Measurements from ENCODE around the gene GP1BB.

GRCh38 chr22:19292980-19293187 is 1.4 kb upstream of the CLTCL1 start:
- PRO-cap = no peak

GRCh38 chr22:19361400-19362602 is 69.7 kb downstream of the HIRA start:
- PRO-cap = unidirectional peak, minus-strand start at chr22:19361793; unidirectional peak, minus-strand start at chr22:19361873

DNA sequence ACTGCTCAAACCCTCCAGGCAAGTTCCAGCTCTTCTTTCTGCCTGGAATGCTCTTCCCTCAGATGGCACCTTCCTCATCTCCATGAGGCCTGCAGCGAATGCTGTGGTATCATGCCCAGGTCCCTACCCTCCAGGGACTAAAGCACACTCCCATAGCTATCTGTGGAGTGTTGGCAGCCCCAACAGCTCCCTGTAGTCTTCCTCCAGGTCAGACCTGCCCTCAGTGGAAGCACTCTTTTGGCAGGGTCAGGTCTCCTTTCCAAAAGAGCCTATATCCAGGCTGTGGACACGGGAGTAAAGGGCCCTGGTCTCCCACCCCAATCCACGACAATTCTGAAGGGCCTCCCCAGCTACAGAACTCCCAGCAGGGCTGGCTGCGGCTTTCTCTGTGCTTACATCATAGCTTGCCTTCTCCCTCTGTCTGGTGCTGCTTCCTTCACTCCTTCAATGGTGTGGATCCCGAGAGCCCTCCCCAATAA is 8.9 kb downstream of the HIRA start:
- PRO-cap = no peak

DNA sequence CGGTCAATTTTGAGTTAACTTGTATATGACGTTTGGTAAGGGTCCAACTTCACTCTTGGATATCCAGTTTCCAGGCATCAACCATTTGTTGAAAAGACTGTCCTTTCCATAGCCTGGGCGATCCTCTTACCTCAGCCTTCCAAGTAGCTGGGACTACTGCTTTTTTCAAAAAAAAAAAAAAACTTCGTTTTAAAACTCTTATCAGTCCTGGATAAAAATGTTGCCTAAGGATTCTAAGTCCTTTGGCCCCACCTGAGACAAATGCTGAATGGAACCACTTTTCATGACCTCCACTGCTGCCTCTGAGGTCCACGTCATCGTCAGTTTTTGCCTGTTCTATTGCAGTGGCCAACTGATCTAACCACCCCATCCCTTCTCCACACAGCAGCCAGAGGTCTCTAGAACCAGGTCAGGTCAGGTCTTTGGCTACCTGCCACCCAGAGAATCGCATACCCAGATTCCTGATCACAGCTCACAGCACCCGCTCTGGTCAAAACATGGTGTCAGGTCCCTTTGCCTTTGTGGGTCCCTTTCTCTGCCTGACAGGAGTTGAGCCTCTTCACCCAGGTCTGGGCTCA is 7.2 kb downstream of the C22orf39 start:
- PRO-cap = no peak

GRCh38 chr22:19446180-19446821 is 1.2 kb downstream of the C22orf39 start:
- PRO-cap = no peak

- PRO-cap = no peak
Measured at GRCh38 chr22:19521055-19521471, 3.1 kb downstream of the CLDN5 start.

DNA sequence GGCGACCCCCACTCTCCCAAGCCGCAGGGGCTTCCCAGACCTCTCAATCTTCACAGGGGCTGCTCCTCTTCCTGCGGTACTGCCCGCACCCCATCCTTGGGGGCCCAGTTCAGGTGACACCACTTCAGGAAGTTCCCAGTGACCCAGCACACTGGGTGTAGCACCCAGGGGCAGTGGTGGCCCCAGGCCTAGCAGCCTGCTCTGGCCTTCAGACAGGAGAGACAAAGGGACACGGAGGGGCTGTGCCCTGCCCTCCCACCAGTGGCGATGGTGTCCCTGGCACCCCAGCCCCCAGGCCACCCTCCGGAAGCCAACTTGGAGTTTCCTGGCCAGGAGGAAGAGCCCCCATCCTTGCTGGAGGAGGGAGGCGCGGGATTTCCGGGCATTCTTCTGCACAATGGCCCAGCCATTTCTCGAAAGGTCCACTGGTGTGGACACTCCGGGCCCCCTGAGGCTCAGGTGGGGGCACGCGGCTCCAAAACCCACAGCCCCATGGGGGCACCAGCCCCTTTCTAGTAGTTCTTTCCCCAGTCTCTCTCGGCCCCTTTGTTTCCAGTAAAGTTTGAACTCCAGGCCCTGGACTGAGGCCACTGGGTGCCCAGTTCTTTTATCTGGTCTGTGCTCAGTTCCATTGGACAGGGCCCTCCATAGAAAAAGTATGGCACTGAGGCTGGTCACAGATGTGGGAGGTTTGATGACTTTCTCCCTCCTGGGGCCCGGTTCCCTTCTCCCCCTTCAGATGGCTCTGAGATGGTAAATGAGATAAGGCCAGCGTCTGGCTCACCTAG is 1.1 kb upstream of the CLDN5 start:
- PRO-cap = no peak

DNA sequence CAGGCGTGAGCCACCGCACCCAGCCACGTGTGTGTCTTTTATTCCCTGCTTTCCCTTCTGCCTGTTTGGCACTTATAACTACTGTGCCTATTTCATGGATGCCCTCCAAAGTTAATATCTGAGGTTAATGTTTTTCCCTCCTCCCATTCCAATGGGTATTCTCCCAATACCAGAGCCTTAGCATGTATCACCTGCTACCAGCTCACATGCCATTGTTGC is 19.5 kb upstream of the CLDN5 start:
- PRO-cap = no peak

GRCh38 chr22:19603994-19604212 is 79.7 kb upstream of the CLDN5 start:
- PRO-cap = no peak

- PRO-cap = unidirectional peak, plus-strand start at chr22:19691875
Measured at GRCh38 chr22:19691722-19692292, 22.5 kb upstream of the SEPTIN5 start.

DNA sequence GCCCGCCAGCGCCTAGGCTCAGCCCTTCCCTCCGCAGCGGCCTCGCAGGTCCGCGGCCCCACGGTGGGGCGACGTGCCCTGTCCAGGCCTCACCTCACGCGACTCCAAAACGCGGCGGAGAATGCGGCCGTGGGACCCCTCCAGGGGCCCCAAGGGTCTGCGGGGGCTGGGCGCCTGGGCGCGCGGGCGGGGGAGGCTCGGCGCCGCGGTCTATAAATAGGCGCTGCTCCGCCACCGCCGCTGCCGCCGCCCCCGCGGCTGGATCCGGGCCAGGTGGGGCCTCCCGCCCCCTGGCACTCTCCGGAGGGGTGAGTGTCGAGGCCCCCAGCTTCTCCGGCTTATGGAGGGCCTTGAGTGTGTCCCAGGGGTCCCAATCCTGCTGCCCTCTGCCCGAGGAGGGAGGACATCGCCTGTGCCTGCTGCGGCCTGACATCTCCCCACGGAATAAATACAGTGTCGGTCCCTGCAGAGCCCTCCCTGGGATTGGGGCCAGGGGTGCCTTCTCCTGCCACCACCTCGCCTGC is 4.4 kb upstream of the GP1BB start:
- PRO-cap = no peak

DNA sequence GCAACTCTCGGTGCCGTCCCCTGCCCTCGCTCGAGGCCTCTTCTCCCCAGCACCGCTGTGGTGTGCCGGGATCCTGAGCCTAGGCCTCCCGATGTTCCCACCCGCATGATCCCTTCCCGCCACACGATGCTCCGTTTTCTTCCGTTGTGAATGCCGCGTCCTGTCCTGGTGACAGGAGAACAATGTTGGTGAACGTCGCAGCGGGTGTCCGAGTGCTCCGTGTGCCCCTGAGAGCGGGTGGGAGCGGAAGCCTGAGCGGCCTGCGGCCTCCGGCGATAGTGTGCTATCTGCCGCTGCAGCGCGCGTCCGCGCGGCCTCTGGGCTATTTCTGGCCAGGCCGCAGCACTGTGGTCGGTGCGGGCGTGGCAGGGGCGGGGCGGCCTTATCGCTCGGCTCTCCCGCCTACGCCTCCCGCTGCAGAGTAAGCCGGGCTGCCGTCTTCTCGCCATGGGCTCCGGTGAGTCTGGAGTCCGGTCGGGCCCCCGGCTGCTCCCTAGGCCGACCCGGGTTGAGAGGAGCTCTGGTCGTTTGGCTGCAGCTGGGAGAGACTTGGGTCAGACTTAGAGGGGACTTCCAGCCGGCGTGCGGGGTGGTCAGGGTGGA is at the start of gene GP1BB:
GP1BB (plus strand) TSS at position 417 of the 603 bp plus-strand sequence.
- PRO-cap = no peak

DNA sequence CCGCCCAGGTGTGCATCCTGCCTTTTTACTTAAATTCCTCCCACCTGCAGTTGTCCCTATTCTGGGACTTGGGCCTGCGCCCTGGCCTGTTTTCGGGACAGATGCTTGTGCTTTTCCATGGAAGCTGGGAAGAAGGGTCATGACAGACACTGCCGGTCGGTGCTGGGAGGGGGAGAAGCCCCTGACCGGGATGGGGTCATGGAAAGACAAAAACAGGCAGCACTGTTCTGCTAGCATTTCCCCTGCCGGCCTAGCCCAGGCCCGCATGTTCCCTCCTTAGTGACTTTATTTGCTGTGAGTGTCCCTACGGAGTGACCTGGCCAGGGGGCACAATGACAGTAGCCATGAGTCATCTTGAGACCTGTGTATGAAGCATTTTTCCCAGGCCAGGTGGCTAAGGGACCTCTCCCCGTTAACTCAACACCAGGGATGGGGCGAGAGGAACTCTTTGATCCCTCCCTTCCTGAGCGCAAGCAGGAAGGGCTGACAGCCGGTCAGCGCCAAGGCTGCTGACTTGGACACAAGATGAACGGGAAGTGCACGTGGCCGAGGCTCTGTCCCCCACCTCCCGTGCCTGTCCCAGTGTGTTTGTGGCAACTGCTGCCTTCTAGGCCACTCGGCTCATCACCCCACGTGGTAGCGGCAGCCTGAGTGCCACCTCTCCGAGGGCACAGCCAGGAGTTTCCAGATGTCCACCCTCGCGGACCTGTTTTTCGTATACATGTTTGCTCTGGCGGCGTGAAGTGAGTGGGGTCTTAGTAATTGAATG is 7.2 kb downstream of the TBX1 start:
- PRO-cap = no peak

DNA sequence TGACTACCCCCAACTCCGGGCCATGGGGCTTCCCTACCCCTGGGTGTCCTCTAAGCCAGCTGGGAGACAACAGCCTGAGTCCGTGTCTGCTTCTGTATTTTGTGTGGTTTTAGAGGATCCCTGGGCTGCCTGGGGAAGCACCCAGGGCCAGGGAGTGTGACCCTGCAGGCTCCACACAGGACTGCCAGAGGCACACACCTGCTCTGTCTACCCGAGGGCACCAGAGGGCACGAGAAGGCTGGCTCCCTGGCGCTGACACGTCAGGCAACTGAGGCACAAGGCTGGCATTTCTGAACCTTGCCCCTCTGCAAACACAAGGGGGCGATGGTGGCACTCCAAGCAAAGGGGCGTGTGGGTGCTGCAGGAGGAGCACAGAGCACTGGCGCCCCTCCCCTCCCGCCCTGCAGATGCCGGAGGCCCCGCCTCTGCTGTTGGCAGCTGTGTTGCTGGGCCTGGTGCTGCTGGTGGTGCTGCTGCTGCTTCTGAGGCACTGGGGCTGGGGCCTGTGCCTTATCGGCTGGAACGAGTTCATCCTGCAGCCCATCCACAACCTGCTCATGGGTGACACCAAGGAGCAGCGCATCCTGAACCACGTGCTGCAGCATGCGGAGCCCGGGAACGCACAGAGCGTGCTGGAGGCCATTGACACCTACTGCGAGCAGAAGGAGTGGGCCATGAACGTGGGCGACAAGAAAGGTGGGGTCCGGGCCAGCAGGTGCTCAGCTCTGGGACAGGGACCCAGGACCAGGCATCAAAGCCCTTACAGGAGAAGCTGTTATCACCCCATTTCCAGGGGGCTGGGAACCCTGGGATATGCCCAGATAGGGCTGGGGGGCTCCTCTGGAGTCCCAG is 20.7 kb upstream of the TXNRD2 start:
- PRO-cap = unidirectional peak, plus-strand start at position 437 of the sequence

DNA sequence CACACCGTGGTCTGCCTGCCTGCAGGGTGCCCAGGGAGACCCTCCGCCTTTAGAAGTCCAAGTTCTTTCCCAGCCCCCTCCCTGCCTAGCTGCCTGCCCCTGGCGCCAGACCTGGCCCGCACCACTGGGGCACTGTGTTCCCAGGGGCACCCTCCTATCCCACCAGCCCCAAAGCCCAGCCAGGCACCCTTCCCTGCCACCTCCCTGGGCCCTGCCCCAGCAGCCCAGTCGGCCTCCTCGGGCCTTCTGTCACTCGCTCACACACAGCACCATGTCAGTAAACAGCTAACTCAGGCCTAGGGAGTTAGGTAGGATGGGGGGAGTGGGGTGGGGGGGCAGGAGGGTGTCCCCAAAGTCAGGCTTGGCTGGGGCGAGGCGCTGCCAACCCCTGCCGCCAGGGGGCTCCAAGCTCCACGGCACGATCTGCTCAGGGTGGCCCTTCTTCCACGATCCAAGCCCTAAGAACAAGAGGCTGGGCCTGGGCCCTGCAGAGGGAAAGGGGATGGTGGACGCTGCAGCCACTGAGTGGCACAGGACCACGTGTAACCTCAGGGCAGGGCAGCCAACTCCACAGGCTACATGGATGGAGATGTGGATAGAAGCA is 28.7 kb upstream of the TXNRD2 start:
- PRO-cap = no peak

- PRO-cap = no peak
Measured at GRCh38 chr22:19991207-19991567, 25.4 kb downstream of the ARVCF start.

DNA sequence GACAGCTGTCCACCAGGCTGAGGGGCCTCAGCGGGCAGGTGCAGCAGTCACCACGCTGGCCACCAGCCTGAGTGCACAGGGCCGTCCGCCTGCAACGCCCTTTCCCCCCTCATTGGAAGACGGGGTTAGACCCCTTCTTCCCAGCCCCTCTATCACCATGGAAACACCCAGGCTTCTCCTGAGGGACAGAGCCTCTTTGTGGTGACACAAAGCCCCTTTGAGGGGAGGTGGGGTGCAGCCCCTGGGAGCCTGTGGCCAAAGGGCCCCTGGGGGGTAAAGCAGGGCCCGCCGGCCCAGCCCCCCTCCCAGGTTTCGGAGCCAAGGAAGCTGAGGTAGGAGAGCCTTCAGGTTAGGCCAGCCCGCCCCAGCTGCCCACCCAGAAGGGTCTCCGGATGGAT is 18.5 kb downstream of the ARVCF start:
- PRO-cap = no peak

DNA sequence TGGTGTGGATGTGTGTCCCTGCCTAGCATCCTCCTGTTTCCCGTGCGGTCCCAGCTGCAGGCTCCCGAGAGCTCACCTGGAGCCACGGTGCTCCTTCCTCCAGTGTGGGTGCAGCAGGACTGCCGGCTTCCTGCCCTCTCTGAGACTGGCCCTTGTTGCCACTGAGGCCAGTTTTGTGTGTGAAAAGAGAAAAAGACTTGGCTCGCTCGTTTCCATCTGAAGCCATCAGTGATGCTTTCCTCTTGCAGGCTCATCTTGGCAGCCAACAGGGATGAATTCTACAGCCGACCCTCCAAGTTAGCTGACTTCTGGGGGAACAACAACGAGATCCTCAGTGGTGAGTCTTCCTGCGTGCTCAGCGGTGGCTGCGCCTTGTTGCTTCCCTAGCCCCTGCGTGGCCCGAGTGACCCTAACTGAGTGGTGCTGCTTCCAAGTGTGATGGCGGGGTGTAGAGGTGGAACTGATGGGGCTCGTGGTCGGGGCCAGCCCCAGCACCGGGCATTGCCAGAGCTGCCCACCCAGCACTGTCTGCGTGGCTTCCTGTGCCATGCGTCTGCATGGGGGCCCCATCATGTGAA is 22.3 kb downstream of the TANGO2 start:
- PRO-cap = no peak

DNA sequence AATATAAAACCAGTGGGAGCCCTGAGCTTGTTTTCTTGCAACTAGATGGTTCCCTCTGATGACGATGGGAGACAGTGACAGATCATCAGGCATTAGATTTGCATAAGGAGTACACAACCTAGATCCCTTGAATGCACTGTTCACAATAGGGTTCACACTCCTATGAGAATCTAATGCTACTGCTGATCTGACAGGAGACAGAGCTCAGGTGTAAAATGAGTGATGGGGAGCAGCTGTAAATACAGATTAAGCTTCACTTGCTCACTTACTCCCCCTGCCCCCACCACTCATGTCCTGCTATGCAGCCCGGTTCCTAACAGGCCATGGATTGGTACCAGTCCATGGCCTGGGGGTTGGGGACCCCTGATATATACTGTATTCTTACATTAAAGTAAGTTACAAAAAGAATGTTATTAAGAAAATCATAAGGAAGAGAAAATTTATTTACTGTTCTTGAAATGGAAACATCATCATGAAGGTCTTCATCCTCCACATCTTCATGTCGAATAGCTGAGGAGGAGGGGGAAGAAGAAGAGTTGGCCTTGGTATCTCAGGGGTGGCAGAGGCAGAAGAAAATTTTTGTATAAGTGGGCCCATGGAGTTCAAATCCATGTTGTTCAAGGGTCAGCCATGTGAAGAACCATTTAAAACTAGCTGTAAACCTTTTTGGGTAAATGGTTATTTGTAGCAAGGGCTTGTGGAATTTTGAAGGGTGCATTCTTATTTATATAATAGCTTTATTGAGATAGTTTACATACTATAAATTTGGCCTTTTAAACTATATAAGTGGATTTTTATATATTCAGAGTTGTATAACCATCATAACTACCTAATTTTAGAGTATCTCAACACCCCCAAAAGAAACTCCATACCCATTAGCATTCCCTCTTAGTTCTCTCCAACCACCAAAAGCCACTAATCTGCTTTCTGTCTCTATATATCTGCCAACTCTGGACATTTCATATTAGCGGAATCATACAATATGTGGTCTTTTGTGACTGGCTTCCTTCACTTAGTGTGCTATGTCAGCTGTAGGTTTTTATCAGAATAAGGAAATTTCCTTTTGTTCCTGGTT is 16.1 kb downstream of the DGCR8 start:
- PRO-cap = no peak

GRCh38 chr22:20114629-20115735 is 922 bp upstream of the RANBP1 start:
- PRO-cap = no peak